Foreskin keratinocyte (primary cell): ENCODE results near the gene CDC20B.

GRCh38 chr5:53874238-53874901 lies 313.9 kb downstream of the NDUFS4 start:
- RAMPAGE, total RNA, result no peak

DNA sequence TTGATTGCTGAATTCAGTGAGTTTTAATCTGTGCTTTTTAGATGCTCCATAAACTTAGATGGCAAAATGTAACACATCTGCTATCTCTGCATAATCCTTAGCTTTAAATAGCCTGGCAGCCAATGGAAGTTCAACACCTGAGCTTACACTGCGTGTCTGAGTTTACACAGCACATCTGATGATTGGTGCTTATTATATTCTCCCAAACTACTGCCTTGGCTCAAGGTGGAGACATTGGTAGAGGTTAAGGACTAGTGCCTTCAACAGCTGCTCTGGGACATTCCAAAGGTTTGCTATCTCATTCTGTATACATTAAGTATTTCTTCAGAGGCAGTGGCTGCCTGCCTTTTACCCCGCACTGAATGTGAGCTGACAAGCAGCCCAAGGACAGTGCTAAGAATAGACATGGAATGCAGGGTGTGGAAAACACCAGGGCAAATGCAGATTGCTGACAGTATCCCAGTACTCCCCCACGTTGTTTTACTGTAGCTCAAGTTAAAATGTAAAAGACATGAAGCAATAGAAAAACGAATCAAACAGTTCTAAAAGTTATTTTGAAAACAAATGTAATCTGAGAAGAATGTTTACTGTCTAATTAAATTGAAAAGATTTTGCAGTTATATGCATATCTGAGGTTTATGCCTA lies 1.6 kb downstream of the HSPB3 start:
- RAMPAGE, total RNA, result no peak

- RAMPAGE, total RNA, result no peak
Observed at GRCh38 chr5:54518151-54518657, 645 bp downstream of the SNX18 start.

- RAMPAGE, total RNA, result no peak
Observed at GRCh38 chr5:54646656-54647091, 129.1 kb downstream of the SNX18 start.

DNA sequence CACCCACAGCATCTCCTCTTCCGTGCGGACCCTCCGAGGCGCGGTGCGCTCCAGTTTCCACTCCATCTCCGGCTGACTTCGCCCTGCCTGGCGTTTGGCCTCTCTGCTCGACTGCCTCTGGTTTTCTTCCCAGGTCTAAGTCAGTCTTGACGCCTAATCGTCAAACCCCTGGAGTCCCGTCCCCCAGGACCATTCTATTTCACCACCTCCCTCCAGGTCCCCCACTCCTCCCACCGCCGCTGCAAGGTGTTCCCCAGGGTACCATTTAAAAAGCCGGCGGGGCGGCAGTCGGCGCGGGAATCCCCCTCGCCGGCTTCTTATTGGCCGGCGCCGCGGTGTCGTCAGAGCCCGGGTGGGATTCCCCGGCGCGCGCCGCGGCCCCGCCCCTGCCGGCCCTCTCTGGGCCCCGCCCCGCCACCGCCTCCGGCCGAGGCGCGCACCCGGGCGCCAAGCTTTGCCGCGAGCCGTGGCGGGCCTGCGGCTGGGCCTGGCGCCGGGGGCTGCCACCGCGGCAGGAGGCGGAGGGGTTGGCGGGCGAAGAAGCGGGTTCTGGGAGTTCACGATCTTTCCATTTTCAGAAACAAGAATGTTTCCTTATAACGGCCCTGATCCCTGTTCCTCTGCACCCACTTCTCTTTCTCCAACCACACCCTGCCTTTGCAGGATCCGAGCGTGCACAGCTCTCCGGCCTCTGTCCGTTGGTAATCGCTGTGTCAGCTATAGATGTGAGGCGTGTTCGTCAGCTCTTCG lies at the start of gene CDC20B:
Gene CDC20B, minus strand, starts transcription at position 243 of the 750 bp plus-strand sequence.
- RAMPAGE, total RNA, result no peak

- RAMPAGE, total RNA, result no peak
Observed at GRCh38 chr5:55424780-55425414, 109.9 kb downstream of the PLPP1 start.

- RAMPAGE, total RNA, result no peak
Observed at GRCh38 chr5:55510223-55510471, 24.6 kb downstream of the PLPP1 start.

DNA sequence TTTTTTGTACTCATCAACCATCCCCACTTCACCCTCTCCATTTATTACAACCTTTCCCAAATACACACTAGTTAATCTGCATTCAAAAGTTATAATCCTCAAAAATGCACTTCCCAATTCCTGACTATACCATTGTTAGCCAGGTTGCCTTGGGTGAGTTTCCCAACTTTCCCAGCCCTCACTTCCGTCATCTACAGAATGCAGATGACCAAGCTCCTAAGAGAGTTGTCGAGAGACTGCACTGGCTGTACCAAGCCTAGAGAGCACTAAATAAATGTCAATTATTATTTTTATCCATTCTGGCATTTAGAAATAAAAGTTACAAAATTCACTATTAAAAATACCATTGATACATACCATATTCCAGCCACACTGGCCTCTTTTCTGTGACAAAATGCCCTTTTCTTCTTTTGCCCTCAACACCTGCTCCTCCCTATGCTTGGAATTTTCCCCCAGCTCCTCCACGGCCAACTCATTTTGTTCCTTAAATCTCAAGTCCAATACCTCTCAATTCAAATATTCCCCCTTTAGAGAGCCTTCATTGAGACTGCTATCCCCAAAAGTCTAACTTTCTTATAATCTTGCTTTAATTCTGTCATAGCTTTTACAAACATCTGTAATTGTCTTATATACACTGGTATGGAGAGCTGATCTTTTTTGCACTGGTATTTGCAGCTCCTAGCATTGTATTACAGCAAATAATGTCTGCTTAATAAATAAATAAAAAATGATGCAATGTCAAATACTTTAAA lies 11.2 kb downstream of the PLPP1 start:
- RAMPAGE, total RNA, result no peak

DNA sequence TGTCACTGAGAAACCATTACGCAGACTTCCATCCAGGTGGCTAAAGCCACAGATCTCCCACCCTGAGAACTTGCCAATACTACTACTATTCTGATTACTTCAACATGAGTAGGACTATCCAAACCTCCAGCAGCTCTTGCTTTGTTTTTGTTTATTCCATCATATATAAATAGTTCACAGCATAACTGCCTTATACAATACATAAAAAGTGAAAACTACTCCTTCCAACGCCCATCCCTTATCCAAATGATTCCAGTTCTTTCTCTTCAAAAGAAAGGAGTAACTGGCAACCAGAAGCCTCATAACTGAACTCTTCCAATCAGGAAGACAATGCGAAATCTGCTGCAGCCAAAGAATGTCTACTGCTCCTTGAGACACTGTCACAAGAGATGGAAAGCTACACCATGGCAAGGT lies 1.2 kb downstream of the PLPP1 start:
- RAMPAGE, total RNA, result no peak

DNA sequence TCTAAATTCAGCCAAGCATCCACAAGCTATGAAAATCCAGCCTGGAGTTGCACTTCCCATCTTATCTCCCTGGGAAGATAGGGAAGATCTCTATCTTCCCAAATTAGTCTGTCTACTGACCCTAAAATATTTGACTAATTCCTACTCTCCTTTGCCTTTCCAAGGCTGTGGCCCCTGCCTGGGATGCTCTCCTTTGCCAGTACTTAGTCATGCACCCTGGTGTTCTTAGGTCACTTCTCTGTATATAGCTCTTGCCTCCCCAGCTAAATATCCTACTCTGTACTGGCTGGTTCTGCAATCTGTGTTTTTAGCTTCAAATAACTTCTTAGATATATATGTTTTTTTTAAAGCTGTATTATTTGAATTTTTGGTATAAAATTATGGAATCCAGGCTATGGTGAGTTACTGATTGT lies 44.1 kb upstream of the PLPP1 start:
- RAMPAGE, total RNA, result no peak

DNA sequence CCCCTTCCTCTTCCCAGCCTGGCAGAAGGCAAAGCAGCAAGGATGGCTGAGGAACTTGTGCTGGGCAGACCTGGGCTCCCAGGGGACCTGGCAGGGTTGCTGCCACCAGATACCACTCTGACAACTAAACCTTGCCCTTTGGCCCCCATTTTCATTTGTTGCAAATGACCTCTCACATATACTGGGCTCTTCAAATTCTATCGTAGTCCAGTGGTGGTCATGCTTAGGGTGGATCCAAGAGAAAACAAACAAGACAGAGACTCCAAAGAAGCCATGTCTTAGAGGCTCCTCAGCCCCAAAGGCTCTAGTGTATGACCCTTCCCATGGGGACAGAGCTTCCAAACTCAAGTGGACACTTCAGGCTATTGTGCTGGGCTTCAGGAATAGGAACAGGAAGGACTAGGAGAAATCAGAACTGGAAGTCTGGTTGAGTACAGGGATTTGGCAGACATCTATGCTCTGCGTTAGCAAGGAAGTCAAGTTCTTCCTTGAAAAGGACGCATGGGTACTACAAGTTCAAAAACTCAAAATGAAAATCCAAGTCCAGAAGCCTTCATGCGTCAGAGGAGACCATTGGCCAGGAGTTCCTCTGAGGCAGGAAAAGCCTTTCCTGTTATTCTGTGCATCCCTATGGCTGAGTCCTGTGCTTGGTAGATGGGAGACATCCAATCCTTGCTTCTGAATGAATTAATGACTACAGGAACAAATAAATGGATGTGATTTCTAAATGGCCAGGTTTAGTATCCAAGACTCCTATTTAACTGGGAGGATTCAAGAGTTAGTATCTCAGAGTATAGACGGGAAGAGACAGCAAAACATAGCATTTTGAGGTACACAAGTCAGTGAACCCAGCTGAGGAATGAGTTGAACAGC lies 64.7 kb upstream of the PLPP1 start:
- RAMPAGE, total RNA, result no peak

DNA sequence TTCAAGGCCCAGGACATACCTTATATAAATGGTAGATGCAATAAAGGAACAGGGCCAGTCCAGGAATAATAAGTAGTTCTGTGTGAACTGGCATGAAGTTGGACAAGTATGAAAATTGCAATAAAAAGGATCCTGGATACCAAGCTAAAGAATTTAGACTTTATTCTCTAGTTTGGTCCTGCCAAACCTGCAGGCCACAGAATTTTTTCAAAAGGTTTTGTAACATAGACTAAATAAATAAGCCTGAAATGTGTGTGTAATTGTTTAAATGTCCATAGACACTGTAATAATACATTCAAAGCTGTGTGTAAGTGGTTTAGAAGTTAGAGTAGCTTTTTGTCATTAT lies 75.7 kb upstream of the PLPP1 start:
- RAMPAGE, total RNA, result no peak

- RAMPAGE, total RNA, result no peak
Observed at GRCh38 chr5:55853289-55853708, 2.1 kb downstream of the IL31RA start.

- RAMPAGE, total RNA, result no peak
Observed at GRCh38 chr5:56052986-56053260, 58.2 kb upstream of the IL6ST start.

DNA sequence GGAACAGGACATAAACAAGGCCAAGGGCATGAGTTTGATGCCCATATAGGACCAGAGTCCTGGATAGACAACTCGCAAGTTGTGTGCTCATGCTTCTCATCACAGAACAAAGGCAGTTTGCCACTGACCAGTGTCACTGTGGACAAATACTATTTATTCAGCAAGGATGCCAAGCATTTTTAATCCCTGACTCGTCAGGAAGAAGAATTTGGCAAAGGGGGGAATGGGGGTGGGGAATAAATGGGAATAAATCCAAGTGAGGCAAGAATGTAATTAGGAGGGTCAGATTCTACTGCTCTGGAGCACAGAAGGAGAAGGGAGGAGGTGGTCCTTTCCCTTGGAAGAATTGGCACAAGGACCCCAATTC lies 46.8 kb upstream of the ANKRD55 start:
- RAMPAGE, total RNA, result no peak

- RAMPAGE, total RNA, result no peak
Observed at GRCh38 chr5:56481988-56482744, 249.0 kb upstream of the ANKRD55 start.

DNA sequence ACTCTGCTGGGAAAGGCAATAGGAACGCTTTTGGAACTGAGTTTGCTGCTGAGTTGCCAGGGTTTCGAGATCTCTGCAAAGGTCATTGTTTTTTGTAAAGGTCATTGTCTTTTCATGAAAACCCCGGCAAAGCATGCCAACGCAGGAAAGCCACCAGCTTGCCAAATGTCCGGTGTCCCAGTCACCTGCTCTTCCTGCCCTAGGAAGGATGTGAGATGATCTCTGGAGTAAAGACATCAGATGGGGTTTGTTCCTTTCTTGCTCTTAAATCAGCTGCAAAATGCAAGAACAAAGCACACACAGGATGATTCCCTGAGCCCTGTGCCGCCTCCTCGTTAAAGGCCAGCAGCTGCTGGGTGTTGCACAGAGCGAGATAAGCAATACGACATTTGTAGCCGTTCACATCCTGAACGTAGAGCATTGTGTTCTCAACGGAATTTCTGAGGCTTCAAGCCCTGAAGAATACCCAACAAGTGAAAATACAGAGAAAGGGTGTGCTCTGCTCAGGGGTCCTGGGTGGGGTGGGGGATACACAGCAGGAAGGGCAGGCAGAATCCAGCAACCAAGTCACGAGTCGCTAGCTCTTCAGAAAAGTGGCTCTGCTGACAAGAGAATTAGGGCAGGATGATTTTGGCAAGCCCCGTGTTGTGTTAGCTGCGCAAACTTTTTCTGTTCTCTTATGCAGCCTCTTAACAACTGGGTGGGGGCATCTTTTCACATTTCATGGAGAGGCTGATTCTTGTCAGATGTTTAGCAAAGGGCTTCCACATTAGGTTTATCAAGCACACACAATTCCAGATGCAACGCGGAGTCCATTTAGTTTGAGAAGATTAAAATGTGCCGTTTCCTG lies 229.2 kb upstream of the MAP3K1 start:
- RAMPAGE, total RNA, result no peak

DNA sequence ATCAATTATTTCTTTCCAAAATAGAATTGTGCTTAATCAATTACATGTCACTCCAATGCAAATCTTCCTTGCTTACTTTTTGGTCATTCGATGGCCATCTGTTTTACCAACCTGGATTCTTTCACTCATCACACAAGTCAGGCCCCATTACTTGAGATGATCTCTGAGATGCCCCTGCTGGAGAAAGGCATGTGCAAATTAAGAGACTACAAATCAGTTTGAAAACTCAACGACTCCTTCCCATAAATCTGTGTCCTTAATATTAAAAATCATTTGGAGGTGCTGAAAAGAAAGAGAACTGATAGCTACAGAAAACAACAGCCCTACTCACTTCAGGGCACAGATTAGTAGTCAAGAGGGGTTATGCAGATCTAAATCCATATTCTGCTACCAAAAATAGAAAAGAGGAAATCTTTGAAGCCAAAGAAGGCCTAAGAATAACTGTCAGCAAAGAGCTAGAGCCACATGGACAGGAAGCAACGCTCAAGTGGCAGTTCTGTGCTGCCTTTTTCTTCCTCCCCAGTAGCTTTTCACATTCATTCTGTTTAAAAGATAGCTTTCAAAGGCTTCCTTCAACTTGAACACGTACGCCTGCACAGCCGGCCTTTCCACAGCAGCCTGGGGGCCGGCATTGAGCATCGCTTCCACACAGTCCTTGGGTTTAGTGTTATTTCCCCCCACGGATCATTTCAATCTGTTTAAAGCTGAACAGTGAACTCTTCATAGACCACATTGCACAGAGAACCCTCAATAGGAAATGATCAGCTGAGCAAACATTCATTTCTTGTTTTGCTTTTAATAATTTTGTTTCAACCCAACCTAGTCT lies 79.3 kb upstream of the MAP3K1 start:
- RAMPAGE, total RNA, result no peak

DNA sequence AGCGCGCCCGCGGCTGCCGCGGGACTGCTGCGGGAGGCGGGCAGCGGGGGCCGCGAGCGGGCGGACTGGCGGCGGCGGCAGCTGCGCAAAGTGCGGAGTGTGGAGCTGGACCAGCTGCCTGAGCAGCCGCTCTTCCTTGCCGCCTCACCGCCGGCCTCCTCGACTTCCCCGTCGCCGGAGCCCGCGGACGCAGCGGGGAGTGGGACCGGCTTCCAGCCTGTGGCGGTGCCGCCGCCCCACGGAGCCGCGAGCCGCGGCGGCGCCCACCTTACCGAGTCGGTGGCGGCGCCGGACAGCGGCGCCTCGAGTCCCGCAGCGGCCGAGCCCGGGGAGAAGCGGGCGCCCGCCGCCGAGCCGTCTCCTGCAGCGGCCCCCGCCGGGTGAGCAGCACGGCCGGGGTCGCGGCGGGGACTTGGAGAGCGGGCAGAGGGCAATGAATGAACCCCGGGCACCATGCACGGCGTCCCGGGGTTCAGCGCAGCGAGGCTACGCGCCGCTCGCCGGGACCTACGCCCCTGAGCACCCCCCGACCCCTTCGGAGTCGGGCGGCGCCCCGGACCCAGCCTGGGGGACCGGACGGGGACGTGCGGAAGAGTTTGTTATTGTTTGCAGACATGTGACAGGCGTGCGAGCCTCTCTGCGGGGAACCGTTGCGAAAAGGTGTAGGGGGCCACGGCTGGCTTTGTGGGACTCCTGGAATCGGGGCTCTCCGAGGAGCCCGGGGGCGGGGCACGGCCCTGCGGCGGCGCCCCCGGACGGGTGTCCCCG lies 511 bp downstream of the MAP3K1 start:
- RAMPAGE, total RNA, result no peak

DNA sequence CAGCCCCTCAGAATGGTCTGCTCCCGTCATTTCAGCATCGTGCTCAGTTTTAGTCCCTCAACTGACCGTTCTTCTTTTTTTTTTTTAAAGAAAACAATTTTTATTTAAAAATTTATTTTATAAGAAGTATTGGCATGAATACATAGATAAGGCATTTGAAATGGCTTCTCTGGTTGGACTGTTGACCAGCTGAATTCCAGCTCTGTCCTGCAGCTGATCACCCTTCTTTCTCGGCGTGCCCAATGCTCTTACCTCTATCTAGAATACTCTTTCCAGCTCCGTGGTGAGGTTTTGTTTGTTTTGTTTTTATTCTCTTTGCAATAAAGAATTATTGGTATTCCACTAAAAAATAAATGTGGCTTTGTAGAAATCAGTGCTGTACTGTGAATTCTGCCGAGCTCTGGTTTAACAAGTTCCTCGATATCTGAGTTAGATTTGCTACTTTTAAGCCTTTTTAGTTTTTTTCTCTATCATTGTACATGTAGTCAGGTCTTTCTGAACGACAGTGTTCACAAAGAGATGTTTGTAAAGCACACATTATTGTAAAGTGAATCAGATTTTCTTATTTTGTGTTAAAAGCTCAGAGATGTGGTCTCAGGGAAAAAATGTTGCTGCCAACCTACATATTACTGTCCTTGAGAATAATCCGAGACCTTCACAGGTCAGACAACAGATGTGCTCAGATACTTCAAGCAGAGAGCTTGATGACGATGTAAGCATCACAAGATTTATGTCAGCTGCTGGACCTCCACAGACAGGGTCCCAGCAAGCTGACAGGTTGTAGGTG lies 10.7 kb downstream of the MAP3K1 start:
- RAMPAGE, total RNA, result no peak